ENCODE data around the genes LUC7L, PGAP6 and RAB11FIP3.

DNA sequence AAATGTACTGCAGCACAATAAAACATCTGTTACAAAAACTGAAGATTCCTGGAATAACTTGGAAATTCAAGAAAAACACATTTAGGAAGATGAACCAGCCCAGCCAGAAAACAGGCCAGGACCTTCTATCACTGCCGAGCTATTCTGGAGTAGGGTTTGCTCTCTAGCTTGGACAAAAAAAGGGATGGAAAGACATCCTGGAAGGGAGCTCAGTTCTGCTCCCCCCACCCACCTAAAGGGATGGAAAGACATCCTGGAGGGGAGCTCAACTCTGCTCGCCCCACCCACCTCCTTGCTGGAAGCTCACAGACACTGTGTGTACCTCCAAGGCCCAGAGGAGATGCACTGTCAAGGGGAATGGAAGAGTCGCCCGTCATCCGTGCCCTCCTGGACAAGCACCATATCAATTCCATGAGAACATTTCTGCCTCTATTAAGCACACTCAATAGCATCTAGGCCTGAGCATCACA, 15.9 kb downstream of the NPRL3 start:
- PRO-cap: no peak

GRCh38 chr16:228312-229612, at the start of gene LUC7L:
Gene LUC7L, minus strand, starts transcription at chr16:229449.
- PRO-cap: unidirectional peak, plus-strand start at chr16:228803; bidirectional peak, plus-strand start at chr16:229236, minus-strand start at chr16:229124; bidirectional peak, plus-strand start at chr16:229525, minus-strand start at chr16:229449

DNA sequence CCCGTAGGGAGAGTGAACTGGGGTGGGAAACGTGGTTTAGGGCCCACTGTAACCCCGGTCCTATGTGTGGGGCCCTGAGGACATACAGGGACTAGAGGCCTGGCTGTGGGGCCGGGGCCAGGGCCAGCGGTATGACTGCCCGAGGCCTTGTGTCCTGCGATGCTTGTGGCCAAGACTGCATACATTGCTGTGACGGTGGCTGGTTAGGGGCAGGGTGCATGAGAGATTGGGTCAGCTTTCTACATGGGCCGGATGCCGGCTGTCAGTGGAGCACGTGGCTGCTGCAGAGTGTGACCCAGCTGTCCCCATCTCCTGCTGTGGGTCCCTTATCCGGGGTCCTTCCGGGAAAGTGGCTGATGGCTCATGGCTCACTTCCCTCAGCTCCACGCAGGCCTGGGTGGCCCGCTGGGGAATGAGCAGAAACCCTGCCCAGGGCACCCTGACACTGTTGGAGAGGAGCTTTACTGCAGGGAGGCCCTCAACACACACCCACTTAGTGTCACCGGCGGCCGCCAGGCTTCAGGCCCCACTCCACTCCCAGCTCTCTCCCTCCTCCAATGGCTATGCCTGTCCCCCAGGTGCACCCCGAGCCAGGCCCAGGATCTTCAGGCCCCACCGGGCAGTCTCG, 712 bp upstream of the RGS11 start:
- PRO-cap: no peak

- PRO-cap: no peak
Observed at GRCh38 chr16:296945-297502, 14.1 kb downstream of the PDIA2 start.

DNA sequence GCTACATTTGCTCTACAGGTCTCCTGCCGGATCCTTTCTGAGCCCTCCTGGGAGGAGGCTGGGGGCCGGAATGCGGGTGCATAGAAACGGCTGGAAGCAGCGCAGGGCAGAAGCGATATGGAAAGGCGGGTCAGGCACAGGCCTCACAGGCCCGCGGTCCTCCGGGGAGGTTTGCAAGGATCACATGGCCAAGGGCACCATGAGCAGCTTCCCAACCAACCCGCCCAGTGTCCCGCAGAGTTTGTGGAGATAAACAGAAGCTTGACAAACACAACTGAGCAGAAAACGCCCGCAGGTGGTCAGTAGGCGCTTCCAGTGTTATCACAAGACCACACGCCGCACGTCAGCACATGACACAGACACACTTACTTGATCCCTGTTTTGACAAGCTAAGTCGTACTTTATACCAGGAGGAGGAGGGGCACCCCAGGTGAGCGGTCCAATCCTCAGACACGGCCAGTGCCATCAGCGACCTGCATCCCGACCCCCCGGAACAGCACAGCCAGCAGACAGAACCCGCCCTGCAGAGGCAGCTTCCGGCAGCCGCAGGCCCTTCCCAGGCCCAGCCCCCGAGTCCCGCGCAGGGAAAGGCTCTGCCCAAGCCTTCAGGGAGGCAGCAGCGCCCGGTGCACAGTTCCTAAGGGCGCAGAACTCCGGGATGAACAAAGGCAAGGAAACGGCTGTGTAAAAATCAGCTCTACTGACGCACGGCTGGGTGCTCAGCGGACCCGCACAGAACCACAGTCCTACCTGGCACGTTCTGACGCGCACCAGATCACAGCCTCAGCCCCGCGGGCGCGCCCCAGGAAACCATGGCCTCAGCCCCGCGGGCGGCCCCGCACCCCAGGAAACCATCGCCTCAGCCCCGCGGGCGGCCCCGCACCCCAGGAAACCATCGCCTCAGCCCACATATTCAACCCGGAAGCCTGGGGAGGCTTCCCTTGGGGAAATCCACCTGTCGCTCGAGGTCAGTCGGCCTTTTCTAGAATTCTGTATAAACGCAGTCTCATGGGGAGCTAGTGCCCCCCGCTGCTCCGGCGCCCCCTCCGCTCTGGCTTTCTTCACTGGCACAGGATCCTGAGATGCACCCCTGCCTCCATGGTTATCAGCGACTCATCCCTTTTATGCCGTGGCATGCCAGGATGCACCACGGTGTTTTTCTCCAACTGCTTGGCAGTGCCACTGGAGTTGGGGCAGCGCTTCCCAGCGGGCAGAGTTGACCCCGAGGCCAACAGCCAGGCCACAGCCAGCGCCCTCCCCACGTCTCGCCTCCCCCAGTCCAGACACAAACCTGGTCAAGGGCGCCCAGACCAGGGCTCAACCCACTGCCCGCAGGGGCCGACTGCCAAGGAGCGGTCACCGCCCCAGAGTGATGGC, 27.8 kb downstream of the AXIN1 start:
- PRO-cap: no peak

GRCh38 chr16:345998-347276, 6.1 kb downstream of the AXIN1 start:
- PRO-cap: no peak

- PRO-cap: bidirectional peak, plus-strand start at chr16:382097, minus-strand start at chr16:381978
Observed at GRCh38 chr16:381782-382650, at the start of gene PGAP6. Gene PGAP6, minus strand, starts transcription at chr16:381978.

GRCh38 chr16:405419-406220, 3.9 kb downstream of the DECR2 start:
- PRO-cap: no peak

- PRO-cap: no peak
Observed at GRCh38 chr16:424605-424810, 941 bp upstream of the RAB11FIP3 start.

GRCh38 chr16:425241-426101, at the start of gene RAB11FIP3:
Gene RAB11FIP3, plus strand, starts transcription at chr16:425649.
- PRO-cap: bidirectional peak, plus-strand start at chr16:425623, minus-strand start at chr16:425535; bidirectional peak, plus-strand start at chr16:425990, minus-strand start at chr16:425963

GRCh38 chr16:450764-451250, 25.4 kb downstream of the RAB11FIP3 start:
- PRO-cap: no peak

- PRO-cap: no peak
Observed at GRCh38 chr16:457688-458463, 32.4 kb downstream of the RAB11FIP3 start.

DNA sequence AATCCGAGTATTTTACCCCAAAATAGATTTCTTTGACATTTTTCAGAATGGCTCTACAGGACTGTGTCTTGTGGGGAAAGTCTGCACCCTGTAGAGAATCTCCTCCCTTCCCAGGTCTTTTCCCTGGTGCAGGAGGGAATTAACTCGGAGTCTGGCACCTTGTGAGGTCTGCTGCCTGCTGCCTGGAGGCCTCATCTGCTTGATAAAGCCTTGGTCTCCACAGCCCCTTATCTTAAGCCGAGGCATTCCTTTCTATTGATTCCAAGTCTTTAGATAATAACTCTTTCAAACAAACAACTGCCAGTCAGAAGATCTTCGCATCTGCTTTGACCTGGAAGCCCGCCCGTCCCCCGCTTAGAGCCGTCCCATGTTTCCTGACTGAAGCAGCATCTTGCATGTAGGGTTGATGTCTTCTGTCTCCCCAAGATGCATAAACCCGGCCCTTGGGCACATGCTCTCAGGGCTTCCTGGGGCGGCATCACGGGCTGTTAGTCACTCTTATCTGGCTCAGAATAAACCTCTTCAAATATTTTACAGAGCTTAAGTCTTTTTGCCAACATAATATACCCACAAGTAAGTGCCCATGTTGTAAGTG, 43.9 kb upstream of the CAPN15 start:
- PRO-cap: no peak

- PRO-cap: no peak
Observed at GRCh38 chr16:492510-492943, 35.0 kb upstream of the CAPN15 start.

GRCh38 chr16:519556-519999, 7.9 kb upstream of the CAPN15 start:
- PRO-cap: no peak

DNA sequence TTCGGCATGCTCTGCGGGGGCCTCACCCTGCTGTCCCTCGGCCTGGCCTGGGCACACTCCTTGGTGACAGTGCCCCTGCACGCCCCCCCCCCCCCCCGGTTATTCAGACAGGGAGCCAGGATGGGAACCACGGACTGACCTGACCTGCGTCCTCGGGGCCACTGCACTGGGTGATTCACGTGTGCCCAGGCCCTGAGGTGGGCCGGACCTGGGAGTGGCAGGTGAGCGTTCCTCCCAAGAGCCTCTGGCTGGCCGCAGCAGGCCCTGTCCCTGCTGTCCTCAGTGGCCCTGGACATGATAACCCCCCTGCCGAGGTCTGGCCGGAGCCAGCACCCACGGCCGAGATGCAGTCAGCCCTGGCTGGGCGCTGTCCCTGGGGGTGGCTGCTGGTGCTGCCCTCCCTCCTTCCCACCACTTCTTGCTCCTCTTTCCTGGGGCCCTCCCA, 8.4 kb downstream of the CAPN15 start:
- PRO-cap: no peak

DNA sequence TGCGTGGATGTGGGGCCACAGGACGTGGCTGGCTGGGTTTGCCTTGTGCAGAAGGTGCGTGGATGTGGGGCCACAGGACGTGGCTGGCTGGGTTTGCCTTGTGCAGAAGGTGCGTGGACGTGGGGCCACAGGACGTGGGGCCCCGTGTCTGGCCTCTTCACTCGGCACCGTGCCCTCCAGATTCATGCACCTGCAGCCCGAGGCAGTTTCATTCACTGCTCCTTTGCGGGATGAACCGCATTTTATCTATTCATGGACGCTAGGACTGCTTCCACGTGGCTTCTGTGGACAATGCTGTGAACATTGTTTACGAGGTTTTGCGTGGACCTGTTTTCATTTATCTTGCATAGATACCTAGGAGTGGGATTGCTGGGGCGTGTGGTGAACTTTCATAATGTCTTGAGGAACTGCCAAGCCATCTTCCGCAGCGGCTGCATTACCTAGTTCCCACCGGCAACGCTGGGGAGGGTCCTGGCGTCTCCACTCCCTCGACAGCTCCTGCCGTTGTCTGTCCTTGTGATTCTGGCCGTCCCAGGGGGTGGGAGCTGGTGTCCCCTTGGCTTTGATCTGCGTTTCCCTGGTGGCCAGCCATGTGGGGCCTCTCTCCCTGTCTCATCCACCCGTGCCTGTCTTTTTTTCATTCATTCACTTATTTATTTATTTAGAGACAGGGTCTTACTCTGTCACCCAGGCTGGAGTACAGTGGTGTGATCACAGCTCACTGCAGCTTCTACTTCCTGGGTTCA, 14.6 kb downstream of the CAPN15 start:
- PRO-cap: no peak

DNA sequence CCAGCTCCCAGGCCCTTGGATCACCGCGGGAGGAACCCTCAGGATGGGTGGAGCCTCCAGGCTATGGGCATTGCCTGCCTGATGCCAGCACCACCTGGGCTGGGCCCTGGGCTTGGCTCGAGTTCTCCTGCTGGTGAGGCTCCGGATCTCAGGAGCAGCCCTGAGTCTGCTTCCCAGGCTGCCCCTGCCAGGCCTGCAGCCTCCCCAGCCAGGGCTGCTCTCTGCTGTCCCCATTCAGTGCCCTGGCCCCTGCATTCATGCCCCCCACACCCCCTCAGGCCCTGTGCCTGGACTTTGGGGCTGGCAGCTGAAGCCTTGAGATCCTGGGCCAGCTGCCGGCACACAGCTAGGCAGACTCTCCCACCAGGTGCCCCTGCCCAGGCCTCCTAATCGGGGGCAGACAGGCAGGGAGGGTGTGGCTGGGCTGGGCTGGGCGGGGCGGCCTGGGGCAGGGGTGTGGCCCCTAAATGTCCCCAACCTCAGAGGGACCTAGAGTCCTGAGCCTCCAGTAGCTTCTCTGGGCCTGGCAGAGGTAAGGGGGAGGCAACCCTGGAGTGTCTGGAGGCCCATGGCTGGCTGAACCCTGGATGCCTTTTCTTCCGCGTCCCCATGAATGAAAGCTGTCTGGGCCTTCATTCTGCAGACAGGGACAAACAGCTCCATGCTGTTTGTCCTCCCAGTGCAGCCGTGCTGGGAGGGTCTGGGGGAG, 1.2 kb upstream of the PIGQ start:
- PRO-cap: no peak

DNA sequence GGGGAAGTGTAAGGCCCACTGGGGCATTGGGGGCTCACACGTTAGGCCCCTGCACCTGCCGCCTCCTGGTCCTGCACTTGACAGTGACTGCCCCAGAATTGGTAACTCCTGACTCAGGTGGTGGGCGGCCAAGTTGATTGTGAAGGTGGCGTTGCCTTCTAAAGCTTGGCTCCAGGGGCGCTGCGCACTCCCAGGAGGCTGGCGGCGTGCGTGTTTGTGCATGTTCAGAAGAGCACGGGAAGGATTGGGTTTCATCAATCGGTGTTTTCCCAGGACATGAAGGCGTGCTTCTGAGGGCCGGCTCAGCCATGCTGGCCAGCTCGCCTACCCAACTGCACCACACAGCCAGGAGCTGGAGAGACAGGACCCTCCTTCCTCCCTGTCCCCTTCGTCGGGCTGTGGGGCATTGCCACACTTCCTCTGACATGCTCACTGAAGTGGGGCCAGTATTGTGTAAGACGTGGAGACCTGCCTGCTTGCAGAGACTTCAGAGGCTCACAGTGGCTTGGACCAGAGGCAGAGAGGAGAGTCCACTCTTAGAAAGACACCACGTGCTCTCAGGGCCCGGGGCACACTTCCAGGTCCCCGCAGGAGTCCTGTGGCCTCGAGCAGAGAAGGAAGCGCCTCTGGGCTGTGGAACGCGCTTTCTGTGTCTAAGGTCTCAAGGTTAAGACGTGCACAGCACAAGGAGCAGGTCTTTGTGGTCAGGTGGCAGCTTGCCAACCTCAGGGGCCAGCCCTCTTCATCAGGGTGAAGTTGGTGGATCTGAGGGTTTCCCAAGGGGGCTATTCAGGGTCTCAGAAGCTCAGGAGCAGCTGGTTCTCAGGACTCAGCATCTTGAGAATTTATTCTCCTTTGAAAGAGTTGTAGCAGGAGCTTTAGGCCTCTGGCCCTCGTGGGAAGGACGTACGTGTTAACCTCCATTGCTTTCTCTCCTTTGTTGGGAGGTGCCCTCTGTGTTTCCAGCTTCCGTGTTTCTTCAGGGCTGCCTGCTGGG, 2.9 kb downstream of the RAB40C start:
- PRO-cap: no peak

GRCh38 chr16:657981-658982, 9.1 kb downstream of the WDR90 start:
- PRO-cap: no peak

Measured in osteocyte (in vitro differentiated cells).